Skeletal muscle satellite cell (primary cell): ENCODE measurements around a stretch of chr15.

DNA sequence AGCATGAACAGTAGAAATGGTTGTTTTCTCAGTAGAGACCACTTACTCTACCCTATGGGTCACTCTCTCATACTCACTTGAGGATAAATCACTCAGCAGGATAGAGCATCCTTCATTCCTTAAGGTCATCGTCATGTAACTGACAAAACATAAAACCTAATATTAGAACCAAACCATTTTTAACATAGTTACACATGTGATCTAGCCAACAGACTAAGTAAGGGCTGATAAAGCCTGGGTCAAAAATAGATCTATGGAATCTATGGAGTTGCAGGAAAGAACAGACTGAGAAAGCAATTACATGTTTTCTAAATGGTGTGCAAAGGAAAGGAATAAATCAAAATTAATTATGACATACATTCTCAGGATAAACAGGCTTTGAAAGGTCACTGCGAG, 769.0 kb downstream of the NTRK3 start:
- CAGE, long polyA plus RNA: no peak

GRCh38 chr15:88254877-88255593, 1.5 kb downstream of the NTRK3 start:
- CAGE, long polyA plus RNA: no peak

GRCh38 chr15:88356896-88357339, 100.4 kb upstream of the NTRK3 start:
- CAGE, long polyA plus RNA: no peak

- CAGE, long polyA plus RNA: no peak
These were observed 7.2 kb upstream of the ISG20 start for GRCh38 chr15:88631488-88632229.

DNA sequence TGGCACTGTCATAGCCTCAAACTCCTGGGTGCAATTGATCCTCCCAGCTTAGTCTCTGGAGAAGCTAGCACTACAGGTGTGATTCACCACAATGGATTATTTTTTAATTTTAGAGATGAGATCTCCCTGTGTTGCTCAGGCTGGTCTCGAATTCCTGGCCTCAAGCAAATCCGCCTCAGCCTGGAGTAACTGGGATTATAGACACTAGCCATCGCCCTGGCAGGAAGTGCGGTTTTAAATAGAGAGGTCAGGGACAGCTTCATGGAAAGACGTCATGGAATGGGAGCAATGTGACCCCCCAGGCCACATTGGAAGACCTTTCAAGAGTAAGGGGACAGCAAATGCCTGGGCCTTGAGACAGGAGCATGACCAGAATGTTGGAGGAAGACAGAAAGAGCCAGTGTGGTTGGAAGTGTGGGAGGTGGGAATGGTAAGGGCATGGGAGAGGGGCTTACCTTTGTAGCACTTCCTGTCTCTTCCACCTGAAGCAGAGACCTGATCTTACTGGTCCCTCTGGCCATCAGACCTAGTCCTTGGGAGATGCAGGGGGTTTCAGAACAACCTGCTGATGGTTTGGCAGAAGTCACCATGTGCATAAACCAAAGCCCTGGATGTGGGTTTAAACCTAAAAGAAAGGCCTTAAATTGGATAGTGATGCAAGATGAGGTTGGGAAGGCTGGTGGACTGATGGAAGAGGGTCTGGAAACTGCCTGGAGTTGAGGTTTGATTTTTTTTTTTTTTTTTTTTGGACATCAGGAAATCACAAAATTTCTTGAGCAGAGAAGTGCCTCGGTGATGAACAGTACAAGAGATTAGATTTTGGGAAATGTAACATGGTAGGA, 2.0 kb upstream of the ISG20 start:
- CAGE, long polyA plus RNA: no peak

- CAGE, long polyA plus RNA: no peak
These were observed 6.9 kb downstream of the ISG20 start for GRCh38 chr15:88645484-88646284.

DNA sequence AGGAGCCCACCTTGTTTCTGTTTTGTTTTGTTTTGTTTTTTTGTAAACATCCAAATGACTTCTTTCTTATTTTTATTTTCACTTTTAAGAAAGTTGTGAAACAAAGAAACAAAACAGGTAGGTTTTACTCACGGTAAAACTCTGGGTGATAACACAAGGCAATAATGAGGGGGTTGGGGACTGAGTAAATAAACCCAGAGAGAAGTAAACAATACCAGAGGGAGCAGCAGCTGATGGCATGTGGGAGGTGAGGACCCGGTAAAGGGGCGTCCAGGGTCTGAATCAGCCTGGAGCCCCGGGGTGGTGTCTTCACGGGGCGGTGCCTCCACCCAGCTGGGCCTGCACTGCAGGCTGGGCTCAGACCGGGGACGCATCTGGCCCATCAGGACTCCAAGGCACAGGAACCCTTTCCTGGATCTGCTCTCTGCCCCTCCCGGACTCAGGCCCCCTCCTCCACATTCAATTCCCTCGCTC, 73.7 kb upstream of the MFGE8 start:
- CAGE, long polyA plus RNA: no peak

- CAGE, long polyA plus RNA: no peak
These were observed 86.0 kb upstream of the ABHD2 start for GRCh38 chr15:89002099-89002751.

DNA sequence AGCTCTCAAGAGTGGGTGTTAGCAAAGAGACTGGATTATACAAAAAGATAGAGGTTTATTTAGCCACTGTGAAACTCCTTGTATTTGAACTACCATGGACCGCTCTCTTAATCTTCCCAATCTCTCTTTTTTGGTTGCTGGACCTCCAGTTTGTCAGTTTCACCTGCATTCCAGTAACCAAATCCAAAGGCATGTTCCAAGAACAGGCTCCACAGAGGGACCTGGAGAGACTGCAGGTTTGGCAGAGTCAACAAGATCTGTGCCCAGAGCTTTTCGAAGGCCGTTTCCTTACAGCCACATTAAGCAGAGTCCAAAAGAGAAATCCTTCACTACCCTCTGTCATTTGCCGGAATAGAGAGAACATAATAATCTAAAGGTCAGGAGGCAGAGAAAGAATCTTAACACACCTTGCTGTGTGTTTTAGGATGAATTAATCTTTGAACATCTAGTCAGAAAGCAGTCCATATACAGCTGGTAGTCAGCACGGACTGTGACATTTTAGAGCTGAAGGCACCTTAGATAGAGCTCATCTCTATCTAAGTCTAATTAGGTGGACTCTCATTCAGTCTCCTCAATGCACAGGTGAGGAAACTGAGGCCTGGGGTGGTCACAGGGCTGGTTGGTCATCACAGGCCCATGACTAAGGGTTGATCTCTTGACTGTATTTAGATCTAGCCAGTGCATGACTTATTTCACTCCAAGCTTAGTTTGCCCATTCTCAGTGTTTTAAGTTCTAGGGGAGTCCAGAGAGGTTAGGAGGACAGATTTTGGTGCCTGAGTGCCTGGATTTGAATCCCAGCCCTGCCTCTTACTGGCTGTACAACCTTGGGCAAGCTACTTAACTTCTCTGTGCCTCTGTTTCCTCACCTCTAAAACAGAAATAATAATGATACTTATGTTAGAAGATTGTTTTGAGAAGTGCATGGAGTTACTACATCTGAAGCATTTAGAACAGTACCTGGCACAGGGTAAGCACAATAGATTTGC, 1.4 kb downstream of the ABHD2 start:
- CAGE, long polyA plus RNA: no peak

- CAGE, long polyA plus RNA: no peak
These were observed 7.1 kb downstream of the ABHD2 start for GRCh38 chr15:89095363-89095711.

GRCh38 chr15:89186736-89187290, 34.6 kb downstream of the RLBP1 start:
- CAGE, long polyA plus RNA: no peak

DNA sequence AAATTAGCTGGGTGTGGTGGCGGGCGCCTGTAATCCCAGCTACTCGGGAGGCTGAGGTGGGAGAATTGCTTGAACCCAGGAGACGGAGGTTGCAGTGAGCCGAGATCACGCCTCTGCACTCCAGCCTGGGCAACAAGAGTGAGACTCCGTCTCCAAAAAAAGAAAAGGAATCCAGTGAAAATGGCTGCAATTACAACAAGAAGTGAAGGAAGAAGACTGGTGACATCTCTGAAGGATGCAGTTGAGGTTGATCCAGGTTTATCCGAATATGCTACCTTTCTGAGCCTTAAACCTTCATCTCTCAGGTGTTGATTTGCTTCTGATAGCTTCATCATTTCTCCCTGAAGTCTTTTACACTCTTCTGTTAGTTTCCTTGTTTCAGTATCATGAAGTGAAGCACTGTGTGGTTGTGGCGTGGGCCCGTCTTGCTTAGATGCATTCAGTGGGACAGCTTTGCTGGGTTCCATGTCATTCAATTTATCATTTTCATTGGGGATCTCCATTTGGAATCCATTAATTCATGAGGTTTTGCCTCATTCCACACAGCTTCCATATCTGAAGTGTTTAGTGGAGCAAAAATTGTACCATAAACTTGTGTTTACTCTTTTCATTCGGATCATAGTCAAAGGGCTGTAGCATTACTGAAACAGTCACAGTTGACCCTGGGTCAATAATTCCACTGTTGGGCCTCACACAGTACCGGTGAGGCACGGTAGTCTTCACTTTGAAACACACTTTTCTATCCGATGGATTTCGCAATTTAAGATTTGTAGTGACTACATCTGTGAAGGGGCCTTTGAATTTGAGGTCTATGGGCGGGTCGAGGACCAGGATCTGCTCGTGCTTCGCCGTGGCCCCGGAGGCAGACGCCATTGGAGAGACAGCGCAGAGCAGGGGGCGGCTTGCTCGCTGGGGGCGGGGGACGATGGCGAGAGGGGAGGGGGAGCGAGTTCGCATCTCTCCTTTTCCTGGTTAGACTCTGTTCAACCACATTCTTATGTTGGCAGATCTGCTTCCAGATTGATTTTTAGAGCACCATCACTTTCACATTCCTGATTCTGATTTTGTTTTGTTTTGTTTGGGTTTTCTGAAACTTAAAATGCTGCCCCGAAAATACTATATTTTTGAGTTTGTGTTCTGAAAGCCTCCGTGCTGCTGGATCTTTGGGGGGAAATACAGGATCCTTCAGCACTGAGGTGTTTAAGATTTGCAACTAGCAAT, 20.0 kb downstream of the RLBP1 start:
- CAGE, long polyA plus RNA: no peak

DNA sequence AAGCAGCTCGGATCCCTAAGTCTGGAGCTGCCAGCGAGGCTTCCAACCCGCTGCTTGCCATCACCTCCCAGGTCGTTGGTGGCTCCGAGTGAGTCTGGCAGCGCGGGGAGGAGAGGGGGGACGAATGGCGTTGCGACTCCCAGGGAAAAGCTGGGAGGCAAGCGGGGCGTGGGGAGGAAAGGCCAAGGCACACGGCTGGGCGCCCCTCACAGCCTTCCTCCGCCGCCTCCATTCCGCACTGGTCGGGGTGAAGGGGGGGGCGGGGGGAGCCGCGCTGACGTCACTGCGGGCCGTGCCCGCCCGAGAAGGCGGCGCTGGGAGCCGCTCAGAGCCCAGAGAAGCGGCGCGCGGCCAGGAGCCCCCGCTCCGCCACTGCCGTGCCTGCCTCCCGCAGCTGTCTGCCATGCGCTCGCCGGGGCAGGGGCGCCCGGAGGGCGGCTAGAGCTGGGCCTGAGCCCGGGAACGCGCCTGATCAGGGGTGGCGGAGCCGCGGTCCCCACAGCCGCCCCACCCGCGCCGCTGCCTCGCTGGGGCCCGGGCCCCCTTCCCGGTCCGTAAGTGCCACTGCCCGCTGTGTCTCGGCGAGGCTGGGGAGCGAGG, 27.7 kb upstream of the POLG start:
- CAGE, long polyA plus RNA: no peak

- CAGE, long polyA plus RNA: no peak
These were observed 27.3 kb downstream of the RHCG start for GRCh38 chr15:89468887-89469758.

DNA sequence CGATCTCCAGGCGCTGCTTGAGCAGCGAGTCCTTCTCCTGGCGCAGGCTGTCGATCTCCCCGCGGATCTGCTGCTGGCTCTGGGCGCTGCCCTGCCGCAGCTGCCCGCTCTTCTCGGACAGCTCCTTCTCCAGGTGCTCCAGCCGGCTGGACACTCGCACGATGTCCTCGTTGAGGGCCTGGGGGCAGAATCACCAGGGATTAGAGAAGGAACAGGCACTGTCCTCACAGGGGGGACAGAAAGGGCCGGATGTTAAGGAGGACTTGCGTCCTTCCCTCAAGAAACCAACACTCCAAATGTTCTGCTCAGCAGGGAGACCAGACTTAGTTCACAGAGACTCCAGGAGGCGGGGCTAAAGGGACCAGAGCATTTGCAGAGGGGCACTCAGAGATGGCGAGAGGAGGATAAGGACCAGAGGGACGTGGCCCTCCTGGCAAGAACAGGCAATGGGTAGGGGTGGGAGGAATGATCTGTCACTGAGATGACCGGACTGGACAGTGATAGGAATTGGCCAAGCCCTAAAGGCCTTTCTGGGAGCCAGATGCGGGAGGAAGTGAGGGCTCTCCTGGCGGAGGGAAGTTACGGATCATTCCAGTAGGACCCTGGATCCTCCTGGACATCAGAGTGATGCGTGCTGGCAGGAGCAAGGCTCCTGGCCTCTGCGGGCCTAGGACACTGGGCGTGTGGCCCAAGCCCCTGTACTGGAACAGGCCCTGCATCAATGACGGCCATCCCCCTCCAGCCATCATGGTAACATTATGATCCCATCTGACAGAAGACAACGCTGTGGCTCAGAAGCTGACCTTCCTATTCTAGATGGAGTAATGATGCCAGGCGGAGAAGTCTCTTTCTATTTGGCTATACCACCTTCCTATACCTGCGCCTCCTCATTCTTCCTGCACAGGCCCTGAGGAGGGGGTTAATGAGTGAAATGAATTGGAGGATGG, 23.5 kb downstream of the KIF7 start:
- CAGE, long polyA plus RNA: no peak

GRCh38 chr15:89761048-89761864, 10.2 kb upstream of the MESP1 start:
- CAGE, long polyA plus RNA: no peak

DNA sequence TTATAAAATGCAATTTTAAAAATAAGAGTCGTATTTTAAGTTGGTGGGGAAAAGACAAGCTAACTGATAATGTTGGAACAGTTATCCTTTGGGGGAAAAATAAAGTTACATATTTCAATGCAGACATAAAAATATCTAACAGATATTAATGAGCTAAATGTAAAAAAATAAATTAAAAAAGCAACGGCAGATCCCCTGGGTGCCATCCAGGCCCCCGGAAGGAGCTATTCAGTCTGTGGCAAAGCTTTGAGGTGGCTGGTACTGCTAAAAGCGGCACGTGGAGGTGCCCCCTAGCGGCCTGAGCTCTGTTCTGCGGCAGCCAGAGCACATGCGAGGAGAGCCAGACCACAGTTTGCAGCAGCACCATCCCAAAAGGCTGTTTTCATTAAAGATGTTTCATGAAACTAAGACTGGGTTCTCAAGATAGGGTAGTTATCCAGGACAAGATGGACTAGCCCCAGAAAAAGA, 18.9 kb downstream of the AP3S2 start:
- CAGE, long polyA plus RNA: no peak

DNA sequence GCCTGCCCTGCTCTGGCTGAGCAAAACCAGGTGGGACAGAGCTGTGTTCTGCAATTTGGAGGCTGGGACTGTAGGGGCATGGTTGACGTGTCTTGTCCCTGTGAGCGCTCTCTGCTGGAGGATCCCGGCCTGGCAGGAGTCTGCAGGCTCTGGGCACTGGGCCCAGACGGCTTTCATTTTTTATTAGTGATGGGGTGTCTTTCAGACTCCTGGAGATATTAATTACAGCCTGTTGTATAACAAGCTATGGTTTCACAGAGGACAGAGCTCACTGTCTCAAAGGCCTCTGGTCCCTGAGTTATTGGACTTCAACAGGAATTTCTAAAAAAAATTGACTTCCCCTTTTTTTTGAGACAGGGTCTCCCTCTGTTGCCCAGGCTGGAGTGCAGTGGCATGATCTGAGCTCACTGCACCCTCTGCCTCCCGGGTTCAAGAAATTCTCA, 29.5 kb upstream of the ZNF710 start:
- CAGE, long polyA plus RNA: no peak

DNA sequence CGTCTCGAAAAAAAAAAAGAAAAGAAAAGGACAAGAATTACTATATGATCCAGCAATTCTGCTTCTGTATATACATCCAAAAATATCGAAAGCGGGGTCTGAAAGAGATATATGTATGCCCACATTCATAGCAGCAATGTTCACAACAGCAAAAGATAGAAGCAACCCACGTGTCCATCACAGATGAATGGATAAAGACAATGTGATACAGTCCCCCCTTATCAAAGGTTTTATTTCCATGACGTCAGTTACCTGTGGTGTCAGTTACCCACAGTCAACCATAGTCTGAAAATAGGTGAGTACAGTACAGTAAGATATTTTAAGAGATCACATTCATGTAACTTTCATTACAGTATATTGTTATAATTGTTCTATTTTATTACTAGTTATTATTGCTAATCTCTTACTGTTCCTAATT, 5.3 kb downstream of the IDH2 start:
- CAGE, long polyA plus RNA: no peak

GRCh38 chr15:90104410-90105118, 2.3 kb upstream of the IDH2 start:
- CAGE, long polyA plus RNA: no peak